GM23248 (cell line): ENCODE data around the genes MEGF6, TP73 and GPR153.

DNA sequence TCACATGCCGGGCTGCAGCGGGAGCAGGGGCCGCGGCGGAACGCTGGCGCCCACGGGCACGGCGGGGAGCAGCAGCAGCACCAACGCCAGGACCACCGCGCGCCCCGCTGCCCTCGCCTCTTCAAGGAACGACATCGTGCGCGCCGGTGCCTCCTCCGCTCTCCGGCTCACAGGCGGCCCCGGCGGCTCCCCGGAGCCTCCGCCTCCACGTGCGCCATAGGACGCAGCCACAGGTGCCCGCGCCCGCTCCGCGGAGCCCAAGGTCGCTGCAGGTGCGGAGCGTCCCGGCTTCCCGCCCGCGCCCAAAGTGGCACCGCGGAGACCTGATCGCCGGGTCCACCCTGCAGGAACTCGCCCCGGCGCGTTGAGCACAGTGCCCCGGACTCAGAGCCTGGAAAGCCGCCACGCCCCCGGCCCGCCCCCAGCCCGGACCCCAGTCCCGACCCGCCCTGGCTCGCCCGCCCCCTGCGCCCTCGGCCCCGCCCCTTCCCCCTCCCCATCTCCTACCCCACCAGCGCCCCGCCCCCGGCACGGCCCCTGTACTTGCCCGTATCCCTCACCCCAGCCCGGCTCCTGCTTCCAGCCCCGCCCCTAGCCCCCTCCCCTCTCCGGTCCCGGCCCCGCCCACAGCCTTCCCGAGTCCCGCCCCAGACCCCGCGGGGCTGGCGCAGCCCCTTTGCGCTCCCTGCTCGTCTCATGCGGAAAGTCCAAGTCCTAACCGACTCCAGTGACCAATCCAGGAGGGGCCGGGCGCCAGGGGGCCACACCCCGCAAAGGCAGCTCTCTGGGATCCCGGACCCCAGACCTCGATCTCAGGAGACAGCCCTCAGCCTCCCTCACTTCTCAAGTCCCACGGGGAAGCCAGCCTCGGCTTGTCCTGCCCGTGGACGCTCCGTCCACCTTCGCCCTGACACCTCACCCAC, at the start of gene MEGF6:
Gene MEGF6 (minus strand): TSS at position 375 of the 923 bp plus-strand sequence.
- RAMPAGE, long total RNA = no peak

GRCh38 chr1:3652002-3653272, at the start of gene TP73:
Gene TP73, plus strand, starts transcription at chr1:3652516.
- RAMPAGE, long total RNA = no peak

- RAMPAGE, long total RNA = no peak
Observed at GRCh38 chr1:3654674-3655130, 2.4 kb downstream of the TP73 start.

DNA sequence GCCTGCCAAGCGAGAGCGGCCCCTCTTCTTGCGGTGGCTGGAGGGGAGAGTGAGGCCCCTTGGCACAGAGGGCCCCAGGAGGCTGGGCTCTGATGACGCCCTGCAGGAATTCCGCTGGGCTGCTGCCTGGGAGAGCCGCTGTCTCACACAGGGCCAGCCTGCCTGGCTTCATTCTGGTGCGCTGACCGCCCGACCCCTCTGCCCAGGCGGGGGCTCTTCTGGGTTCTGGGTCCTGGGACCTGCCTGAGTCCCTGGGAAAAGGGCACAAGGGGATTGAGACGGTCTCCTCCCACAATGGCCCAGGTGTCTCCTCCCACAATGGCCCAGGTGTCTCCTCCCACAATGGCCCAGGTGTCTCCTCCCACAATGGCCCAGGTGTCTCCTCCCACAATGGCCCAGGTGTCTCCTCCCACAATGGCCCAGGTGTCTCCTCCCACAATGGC, 22.4 kb downstream of the TP73 start:
- RAMPAGE, long total RNA = no peak

- RAMPAGE, long total RNA = no peak
Observed at GRCh38 chr1:3677541-3677811, 25.2 kb downstream of the TP73 start.

DNA sequence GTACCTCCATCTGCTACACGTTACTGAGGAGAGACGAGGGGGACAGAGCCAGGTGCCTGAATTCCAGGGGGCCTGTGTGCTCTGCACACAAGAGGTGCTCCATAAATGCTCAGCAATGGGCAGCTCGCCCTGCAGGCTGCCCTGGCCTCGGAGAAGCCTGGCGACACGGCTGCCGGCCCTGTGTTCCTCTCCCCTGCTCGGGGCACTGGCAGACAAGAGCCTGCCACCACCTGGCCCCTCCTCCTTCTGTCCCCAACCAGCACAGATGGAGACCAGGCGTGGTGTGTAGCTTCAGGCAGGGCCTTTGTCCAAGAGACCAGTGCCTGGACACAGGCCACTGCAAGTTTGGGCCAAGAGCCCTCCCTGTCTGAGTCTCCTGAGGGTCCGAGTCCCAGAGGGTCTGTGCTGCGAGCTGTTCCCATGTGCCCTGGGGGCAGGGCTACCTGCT, 33.0 kb upstream of the CCDC27 start:
- RAMPAGE, long total RNA = no peak

DNA sequence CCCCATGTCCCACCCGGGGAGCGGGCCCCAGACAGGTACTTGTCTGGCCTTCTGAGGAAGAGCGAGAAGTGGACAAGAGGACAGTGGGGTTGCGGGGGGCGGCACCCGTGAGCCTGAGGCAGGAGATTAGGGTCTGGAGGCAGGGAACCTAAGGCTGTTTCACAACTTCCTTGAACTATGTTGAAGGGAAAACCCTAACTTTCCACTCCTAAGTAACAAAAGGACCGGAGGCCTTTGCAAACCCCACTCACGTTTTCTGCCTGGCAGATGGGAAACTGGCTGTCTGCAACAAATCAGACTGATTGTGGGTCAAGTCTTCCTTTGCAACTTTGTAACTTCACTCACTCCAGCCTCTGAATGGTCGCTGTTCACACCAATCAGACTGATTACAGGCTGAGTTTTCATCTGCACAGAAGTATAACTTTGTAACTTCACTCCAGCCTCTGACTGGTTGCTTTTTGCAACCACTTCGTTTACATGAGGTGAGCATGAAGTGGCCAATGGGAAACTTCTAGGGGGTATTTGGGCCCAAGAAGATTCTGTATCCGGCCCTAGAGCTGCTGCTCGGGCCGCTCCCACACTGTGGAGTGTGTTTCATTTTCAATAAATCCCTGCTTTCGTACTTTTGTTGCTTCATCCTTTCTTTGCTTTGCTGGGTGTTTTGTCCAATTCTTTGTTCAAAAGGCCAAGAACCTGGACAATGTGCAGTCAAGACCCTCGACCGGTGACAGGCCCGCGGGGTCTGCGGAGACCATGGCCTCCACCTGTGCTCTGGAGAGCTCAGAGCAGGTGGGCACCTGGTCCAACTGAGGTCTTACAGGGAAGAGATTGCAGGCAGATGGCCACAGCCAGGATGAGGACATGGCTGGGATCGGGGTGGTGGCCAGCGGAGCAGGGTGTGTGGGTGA, 11.0 kb upstream of the CCDC27 start:
- RAMPAGE, long total RNA = no peak

DNA sequence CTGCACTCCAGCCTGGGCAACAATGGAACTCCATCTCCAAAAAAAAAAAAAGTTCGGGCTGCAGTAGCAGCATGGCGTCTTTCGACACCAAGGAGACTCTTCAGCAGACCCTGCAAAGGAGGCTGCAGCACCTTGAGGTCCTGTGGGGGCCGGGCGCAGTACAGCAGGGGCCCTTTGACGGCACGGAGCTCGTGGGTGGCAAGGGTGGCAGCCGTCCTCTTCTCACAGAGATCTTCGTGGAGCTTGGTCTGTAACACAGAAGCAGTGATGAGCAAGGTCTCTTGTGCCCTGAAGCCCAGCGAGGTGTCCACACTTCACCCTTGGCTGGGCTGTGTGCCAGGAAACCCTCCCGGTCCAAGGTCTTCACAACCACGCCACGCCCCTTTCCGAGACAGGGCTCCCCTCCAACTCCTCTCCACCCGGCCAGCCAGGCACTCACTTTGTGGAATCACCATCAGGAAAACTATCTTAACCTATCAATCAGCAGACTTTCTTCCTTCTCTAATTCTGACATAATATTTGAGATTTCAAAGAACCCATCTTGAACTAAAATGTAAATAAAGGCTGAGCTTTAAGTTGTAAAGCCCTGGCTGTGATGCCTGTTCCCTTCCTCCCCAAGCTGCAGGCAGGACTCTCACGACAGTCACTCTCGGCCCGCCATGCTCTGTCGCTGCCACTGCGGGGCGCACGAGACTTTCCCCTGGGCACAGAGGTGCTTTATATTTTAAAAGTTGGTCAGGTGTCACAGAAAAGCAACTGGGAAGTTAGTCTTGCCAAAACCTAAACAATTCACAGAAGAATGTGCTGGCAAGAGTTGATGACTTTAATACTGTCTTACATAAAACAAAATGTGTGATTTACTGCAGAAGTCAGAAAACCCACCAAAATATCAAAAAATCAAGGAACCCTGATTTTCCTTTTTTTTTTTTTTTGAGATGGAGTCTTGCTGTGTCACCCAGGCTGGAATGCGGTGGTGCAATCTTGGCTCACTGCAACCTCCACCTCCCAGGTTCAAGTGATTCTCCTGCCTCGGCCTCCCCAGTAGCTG, 11.0 kb downstream of the LRRC47 start:
- RAMPAGE, long total RNA = no peak

DNA sequence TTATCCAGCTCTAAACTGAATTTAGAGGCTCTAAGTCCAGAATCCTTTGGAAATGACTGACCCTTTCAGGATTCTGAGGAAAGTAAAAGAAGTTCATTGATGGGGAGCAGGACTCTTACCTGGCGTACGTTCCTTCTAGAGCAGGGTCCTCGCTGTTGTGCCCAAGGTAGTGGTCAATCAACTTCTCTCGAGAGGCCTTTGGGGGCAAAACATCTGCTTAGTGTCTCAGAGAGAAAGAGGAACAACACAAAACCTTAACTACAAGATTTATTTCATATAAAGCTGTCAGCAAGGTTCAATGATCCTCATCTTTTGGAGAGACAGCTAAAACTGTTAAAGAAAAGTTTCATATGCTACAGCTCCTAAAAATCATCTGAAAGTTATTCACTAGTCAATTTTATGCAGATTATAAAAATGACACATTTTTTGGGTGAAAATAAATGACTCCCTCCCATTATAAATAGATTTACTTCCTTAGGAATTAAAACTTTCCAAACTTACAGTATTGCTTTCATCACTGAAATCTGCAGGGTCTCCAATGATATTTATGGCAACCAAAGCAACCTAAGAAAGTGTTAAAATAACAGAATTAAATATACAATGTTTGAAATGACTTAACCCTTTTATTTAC, 12.1 kb downstream of the CEP104 start:
- RAMPAGE, long total RNA = no peak

GRCh38 chr1:3900555-3901131, 571 bp upstream of the C1orf174 start:
- RAMPAGE, long total RNA = no peak

GRCh38 chr1:4411713-4412327, 242.6 kb upstream of the AJAP1 start:
- RAMPAGE, long total RNA = no peak

- RAMPAGE, long total RNA = no peak
Observed at GRCh38 chr1:5328922-5329767, 663.1 kb downstream of the NPHP4 start.

DNA sequence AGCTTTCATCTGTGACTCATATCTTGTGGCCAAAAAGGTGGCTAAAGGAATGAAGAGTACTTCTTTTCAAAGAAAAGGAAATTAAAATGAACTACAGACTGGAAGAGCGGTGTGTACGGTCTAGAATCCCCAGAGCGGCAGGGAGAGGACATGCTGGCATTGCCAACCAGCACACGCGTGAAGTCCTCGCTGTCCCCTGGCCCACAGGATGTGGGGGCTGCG, 603.1 kb downstream of the NPHP4 start:
- RAMPAGE, long total RNA = no peak

DNA sequence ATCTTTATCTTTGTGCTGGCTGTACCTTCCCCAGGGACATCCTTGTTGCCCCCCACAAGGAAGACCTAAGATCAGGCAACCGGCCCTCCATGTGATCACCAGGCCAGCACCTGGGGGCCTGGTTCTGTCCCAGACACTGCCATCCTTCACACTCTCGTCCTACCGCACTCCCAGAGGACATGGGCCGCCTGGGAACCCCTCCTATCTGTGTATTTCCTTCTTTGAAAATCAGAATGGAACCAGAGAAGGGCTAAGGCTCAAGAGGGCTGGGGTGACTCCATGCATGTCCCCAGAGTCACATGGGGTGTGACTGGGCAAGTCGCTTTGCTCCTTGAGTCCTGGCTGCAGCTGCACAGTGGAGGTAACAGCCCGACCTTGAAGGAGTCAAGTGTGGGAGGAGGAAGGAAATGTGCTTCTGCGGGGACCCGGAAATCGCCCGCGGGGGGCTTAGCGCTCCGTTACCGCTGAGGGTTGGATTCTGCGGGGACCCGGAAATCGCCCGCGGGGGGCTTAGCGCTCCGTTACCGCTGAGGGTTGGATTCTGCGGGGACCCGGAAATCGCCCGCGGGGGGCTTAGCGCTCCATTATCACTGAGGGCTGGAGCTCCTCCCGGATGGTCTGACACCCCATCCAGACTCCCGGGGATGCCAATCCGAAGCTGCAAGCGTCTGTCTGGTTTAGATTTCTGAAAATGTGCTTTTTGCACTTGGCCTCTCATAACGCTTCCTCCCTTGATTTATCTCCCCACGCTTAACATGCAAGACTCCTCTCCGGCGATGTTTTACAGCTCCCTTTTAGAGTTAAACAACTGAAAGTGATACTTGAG, 278.9 kb downstream of the NPHP4 start:
- RAMPAGE, long total RNA = no peak

DNA sequence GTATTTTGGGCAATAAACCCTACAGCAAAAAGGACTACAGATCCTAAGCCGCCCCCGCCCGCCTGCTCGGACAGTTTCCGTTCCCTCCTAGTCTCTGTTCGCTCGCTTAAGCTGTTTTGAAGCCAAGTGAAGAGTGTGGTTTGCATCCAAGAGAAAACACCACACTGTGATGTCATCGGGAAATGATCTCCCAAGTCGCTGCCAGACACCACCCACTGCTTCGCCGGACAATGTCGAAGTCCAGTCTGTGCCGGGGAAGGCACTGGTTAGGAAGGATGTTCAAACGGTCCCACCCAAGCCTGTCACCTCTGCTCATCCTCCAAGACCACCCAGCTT, 52.8 kb downstream of the KCNAB2 start:
- RAMPAGE, long total RNA = no peak

GRCh38 chr1:6185020-6186031, 5.2 kb upstream of the CHD5 start:
- RAMPAGE, long total RNA = no peak

DNA sequence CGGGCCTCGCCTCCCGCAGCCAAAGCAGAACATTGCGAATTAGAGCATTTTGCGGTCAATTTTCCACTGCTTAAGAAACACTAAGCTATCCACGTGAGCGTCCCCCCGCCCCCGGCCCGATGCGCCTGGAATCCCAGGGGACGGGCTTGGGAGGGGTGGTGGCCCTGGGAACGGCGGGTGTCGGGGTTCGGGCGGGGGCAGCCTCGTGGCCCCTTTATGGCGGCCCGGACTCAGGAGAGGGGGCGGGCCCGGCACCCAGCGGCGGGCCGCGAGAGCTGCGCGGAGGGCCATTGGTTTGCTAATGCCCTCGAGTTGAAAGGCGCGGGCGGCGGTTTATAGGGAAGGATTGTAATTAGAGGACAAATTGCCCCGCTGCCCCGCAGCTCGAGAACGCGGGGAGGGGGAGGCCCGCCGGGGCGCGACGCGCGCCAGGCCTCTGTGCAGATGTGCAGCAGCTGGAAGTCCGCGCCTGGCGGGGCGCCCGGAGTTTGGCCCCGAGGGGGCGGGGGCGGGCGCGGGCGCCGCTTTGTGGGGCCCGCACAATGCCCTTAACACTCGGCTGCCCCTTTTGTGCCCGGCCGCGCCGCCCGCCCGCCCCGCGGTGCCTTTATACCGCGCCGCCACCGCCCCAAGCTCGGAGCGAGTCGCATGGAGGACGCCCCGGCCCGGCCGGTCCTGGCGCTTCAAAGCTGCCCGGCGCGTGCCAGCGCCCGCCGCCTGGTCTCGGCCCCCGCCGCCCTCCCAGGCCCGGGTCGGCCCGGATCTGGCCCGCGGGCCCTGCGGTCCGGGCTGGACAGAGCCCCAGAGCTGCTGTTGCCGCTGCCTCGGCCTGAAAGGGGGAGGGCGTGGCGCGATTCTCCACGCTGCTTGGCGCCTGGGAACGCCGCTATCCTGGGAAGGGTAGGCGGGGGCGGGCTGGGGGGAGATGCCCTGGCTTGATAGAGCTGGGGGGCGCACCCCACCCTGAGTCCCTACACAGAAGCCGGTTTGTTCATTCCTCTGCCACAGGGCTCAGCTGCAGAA, 1.8 kb upstream of the HES3 start:
- RAMPAGE, long total RNA = no peak

DNA sequence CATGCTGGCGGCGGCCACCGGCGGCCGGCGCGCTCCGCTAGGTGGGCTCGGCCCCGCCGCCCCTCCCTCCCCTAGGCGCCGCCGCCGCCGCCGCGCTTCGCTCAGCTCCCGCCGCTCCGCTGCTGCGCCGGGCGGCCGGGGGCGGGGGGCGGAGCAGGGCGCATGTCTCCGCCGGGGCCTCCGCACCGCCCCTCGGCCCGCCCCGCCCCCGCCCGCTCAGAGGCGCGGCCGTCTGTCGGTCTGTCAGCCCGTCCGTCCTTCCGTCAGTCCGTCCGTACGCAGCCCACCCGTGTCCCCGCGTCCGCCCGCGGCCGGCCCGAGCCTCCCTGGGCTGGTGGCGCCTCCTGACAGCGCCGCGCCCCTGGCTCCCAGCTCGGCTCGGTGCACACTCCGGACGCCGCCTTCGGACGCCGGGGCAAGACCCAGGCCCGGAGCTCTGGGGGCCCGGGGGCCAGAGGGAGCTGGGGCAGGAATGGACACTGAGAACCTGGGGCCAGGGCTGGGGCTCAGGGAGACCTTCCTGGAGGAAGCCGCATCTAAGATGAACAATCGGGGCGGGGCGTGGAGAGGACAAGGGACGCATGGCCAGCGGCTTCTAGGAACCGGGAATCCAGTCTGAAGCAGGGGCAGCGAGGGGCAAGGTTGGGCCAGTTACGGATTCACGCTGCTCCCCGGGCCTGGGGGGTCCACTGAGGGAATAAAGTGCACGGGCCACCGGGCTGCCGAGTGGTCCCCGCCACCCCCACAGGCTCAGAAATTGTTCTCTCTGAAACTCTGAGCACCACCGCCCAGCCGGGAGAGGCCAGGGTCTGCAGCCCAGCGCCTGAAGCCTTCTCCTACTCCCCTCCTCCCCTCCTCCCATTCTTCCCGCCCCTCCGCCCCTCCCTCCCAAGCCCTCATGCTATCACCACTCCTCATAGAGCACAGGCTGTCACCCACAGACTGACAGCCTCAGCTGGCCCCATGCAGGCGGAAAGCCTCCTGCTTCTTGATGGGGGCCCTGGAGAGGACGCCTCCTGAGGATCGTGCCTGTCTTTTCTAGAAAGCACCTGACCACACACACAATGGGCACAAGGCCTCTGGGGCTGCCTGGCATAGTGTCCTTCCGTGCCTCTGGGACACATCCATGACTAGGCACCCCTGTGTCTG, at the start of gene GPR153:
Gene GPR153 (minus strand): TSS at position 137 of the 1,149 bp plus-strand sequence.
- RAMPAGE, long total RNA = no peak

DNA sequence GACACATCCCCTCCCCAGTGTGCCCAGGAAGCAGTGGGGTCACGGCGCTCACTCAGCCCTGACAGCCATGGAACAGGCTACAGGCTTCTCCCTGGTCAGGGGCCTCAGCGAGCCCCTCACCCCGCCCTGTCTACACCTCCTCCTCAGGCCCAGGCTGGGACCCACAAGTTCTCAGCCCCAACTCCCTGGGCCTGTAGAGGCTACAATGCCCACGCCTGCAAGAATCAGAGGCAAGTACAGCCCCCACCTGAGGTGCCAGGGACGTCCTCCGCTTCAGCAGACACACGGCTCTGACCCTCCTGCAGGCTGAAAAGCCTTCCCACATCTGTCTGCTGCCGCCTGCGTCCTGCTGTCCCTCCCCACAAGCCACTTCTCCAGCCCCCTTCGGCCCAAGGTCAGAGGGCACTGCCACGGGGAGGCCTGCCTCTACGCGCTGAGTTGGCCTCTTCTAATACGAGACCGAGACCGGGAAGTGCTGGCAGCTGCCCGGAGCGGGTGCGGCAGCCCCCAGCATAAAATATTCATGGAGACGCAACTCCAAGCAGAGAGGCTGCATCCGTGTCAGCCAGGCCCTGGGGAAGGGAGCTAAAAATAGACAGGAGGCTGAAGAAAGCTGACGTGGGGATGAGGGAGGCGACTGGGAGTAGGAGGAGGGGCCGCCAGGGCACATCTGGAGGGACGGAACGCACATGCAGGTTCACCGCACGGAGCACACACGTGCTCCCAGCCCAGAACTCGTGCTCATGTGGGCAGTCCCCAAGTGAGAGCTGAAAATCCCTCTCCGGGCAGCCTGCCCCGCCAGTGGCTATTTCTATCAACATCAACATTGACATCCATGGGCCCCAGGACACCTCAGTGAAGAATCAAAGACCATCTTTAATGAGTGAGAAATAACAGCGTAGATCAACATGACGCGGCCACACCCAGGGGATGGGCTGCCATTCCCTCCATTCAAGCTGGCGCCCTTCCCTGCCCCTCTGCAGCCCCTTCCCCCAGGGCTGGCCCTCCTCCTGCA, 15.4 kb upstream of the GPR153 start:
- RAMPAGE, long total RNA = no peak

- RAMPAGE, long total RNA = no peak
Observed at GRCh38 chr1:6294489-6295175, 33.7 kb upstream of the GPR153 start.